Type B pancreatic cell (in vitro differentiated cells): ENCODE results near the genes FBXW10B and CENPV.

GRCh38 chr17:15255598-15256298 is 9.4 kb downstream of the PMP22 start:
- PRO-cap, result no peak

DNA sequence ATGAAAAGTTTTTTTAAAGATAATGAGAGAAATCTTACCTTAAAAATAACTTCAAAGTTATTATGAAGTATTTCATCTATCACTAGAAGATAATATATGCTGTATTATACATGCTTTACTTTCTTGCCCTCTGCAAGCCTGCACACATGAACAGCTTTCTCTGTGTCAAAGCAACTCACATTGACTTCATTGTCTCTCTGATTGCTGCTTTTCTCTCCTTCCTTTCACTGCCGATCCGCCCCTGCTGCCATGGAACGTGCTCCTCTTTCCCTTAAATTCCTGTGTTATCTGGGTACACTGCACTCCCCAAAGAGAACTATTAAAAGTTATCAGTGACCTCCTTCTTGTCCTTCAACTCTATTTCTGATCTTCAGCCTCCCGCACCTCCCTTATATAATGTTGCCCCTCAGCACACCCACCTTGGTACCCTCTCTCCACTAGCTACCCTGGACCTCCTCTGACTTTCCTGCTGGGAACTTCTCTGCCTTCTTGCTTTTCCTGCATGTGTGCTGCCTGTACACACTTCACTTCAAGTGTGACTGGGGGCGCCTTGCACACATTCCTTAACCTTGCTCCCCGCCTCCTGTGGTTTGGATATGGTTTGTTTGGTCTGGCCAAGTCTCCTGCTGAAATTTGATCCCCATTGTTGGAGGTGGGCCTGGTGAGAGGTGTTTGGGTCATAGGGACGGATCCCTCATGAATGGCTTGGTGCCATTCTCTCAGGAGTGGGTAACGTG is 26.6 kb upstream of the PMP22 start:
- PRO-cap, result no peak

- PRO-cap, result no peak
These were observed 57.7 kb downstream of the CDRT4 start for GRCh38 chr17:15409461-15410400.

- PRO-cap, result no peak
These were observed 10.2 kb downstream of the CDRT4 start for GRCh38 chr17:15456865-15458014.

- PRO-cap, result no peak
These were observed 20.2 kb upstream of the CDRT4 start for GRCh38 chr17:15487552-15488125.

DNA sequence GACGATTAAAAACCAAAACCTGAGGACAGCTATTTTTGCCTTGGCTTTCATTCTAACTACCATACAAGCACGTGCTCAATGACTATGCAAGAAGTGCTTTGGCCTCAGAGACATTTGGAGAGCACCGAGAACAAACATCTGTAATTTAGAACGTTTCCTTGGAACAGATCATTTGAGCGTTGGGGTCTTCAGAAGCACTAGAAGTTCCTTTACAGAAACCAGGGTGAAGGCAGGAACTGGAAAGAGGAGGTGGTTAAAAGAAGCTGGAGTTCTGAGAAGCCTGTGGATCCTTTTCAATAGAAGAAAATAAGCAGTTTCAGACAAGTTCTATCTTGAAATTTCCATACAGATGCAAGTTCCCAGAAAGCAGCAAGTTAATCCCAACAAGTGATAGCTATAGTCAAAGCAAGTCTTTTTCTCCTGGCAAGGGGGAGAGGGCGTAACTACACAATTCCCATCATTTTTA is 29.5 kb upstream of the CDRT4 start:
- PRO-cap, result no peak

DNA sequence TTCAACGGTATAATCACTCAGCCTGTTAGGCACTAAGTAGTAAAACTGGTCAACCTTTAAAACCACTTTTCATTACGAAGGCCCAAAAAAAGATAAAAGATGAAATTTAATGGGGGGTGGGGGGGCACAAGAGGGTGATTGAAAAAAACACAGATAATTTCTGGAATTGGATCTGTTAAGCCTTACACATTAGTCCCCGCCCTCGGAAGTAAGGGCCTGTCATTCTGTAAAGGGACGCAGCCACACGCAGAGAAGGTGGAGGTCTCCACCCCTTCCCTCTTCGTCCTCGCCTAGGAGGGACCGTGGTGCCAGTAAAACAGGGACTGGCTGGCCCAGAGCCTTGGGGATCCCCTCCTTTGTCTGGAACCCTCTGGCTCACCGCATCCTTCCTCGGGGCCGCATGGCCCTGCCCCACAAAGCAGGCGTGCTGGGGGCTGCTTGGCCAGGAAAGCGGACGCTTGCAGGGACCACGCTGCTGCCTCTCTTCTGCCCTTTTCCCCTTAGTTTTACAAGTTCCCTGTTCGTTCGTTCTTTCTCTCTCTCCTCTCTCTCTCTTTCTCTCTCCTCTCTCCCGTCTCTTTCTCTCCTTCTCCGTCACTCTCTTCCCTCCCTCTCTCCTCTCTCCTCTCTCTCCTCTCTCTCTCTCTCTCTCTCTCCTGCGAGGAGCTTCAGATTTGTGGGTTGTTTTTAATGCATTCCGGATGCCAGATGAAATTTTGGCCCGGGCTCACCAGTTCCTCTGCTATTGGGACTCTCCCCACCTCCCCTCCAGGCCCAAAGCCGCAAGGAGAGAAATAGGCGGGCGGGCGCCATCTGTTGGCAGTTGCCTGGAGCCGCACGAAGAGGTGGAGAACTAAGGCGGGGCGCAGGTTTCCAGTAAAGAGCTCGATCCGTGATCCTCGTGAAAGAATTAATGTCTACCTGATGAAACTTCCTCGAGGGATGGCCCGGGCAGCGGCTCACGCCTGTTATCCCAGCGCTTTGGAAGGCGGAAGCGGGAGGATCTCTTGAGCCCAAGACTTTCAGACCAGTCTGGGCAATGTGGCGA is 35.1 kb upstream of the CDRT4 start:
- PRO-cap, result no peak

DNA sequence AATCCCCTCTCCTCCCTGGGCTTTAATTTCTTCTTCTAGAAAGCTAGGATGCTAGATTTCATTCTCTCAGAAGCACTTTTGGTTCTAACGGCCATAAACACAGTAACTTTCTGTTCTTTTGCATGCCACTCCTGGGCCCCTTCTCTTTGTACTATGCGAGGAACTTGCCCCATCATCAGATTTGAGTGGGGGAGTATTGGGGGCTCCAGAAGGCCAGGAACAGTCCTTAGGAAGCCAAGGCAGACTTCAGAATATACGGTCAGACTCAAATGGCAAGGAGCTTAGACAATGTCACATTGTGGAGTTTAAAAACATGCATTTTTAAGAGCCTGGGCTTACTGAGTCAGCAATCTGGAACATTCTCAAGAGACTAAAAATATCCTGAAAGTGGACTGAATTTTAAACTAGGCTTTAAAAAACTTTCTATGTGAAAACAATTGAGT is 45.5 kb upstream of the CDRT4 start:
- PRO-cap, result no peak

- PRO-cap, result no peak
These were observed at the start of gene FBXW10B for GRCh38 chr17:15619460-15619802. Gene FBXW10B, minus strand, starts transcription at chr17:15619704.

DNA sequence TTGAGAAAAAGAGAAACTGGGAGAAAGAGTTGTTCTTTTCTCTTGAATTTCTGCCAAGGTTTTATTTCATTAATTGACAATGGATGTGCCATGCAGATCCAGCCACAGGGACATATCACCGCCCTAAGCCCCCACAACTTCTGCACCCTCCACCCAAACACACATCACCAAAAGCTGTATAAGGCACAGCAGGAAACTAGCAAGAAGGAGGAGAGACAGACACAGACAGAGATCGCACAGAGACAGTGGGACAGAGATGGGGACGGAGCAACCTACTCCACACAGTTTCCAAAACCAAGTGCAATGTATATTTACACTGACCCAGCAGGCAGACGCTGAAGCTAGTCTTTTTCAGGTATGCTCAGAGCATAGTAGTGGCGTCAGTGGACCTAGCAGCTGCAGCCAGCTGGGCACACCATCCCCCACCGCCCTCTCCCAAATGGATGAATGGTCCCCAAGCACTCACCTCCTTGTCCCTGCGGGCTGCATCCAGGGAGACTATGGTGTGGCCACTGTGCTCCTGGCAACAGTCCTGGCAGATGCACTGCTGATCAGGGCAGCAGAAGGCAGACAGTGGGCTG is 31.2 kb upstream of the FBXW10B start:
- PRO-cap, result no peak

GRCh38 chr17:15660899-15661281 is 23.2 kb downstream of the TRIM16 start:
- PRO-cap, result no peak

DNA sequence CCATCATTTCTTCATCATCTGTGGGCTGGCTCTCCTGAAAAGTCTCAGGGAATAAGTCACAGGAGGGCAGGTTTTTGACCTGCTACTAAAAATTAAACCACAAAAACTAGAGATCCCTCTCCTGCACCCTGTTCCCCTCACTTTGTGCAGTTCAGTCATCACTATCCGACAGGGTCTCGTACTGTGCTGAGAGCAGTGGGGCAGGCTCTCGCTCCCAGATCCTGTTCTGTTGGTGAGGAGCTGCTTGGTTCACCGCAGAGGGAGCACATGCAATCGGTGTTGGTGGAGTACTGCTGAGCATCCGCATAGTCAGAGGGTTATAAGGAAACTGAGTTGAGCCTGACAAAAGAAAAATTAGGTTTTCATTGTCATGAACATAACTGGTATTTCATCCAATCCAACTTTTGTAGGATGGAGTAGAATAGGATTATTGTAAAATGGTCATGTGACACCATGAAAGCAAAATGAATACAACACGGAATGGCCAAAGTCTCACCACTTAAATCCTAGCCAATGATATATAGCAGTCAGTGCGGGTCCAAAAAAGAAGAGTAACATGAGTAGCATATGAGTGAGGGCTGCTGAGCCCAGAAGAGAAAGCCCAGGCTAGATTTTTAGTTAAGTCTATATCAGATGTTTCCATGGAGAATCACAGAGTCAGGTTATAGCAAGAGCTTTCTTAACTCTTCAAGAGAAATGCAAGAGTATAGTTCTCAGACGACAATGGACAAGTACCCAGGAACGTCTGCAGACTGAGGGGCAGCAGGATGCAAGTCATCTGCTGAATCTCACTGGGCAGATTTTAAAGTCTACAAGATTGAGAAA is 32.7 kb downstream of the TTC19 start:
- PRO-cap, result no peak

DNA sequence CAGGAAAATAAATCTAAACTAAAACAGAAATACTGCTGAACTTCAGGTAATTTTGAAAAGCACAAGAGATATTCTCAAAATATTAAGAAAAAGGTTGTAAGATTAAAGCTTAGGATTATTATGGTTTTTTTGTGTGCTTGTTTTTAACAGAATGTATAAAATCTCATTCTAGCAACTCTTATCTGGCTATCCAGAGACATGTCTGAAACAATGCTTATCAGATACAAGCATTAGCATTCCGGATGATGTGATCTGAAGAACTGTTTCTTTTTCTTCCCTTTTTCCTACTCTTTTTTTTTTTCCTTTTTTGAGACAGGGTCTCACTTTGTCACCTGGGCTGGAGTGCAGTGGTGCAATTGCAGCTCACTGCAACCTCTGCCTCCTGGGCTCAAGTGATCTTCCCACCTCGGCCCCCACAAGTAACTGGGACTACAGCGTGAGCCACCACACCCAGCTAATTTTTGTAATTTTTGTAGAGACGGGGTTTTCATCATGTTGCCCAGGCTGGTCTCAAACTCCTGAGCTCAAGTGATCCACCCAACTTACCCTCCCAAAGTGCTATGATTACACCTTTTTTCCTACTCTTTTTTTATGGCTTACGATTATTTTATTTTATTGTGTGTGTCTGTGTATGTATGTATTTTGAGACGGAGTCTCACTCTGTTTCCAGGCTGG is 38.7 kb downstream of the TTC19 start:
- PRO-cap, result no peak

DNA sequence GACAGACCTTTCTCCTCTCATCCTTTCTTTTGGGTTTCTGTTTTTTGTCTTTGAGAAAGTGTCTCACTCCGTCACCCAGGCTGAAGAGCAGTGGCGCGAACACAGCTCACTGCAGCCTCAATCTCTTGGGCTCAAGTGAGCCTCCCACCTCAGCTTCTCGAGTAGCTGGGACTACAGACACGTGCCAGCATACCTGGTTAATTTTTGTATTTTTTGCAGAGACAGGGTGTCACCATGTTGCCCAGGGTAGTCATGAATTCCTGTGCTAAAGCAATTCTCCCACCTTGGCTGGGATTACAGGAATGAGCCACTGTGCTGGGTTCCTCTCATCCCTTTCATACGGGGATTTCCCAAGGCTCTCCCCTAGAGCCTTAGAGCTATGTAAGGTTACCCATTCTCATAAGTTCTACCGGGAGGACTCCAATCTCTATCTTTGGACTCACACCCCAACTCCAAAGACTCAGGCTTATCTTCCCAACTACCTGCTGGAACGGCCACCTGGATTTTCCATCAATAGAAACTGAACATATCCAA is 92.7 kb downstream of the NCOR1 start:
- PRO-cap, result no peak

DNA sequence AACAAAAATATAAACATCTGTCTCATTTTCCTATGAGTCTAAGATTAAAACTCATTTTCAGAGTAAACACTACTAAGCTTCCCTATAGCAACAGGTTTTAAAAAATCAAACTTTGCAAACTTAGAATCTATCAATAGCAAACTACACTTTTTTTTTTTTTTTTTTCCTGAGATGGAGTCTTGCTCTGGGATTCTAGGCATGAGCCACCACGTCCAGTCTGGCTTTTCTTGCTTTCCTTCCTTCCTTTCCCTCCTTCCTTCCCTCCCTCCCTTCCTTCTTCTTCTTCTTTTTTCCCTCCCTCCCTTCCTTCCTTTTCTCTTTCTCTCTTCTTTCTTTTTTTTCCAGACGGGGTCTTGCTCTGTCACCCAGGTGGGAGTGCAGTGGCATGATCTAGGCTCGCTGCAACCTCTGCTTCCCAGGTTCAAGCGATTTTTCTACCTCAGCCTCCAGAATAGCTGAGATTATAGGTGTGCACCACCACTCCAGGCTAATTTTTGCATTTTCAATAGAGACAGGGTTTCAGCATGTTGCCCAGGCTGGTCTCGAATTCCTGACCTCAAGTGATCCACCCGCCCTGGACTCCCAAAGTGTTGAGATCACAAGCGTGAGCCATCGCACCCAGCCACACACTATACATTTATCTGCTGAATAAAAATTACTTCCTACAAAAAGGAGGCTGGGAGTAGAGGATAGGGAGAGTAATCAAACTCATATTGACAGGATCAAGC is 82.5 kb downstream of the NCOR1 start:
- PRO-cap, result no peak

- PRO-cap, result no peak
These were observed 26.7 kb downstream of the PIGL start for GRCh38 chr17:16243785-16244131.

DNA sequence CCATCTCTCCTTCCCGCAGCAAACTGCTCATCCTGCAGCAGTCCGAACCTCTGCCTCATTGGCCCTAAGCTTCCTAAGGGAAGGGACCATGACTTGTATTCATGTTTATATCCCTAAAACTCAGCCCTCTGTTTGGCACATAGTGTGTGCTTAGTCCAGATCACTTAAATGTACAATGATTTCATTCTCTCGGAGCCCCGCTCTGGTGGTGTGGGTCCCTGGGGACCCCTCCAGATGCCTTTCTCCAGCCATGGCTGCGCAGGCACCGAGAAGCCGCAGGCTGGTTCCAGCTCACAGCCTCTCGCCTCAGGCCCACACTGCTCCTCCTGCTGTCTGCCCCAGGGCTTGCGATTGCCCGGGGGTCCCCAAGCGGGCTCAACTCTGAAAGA is 66.4 kb downstream of the CENPV start:
- PRO-cap, result no peak

DNA sequence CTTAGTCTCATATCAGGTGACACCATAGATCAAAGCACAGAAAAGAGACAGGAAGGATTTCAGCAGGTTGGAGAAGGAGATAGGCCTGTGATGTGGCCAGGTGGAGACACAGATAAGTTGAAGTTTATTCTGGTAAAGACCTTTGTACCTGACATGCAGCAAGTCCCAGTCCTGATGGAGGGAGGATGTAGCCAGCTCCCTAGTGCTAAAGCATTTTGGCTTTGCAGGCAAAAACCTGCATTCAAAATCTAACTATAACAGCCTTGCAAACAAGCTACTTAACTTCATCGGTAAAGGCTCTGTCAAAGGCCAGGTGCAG is 54.9 kb downstream of the CENPV start:
- PRO-cap, result no peak

DNA sequence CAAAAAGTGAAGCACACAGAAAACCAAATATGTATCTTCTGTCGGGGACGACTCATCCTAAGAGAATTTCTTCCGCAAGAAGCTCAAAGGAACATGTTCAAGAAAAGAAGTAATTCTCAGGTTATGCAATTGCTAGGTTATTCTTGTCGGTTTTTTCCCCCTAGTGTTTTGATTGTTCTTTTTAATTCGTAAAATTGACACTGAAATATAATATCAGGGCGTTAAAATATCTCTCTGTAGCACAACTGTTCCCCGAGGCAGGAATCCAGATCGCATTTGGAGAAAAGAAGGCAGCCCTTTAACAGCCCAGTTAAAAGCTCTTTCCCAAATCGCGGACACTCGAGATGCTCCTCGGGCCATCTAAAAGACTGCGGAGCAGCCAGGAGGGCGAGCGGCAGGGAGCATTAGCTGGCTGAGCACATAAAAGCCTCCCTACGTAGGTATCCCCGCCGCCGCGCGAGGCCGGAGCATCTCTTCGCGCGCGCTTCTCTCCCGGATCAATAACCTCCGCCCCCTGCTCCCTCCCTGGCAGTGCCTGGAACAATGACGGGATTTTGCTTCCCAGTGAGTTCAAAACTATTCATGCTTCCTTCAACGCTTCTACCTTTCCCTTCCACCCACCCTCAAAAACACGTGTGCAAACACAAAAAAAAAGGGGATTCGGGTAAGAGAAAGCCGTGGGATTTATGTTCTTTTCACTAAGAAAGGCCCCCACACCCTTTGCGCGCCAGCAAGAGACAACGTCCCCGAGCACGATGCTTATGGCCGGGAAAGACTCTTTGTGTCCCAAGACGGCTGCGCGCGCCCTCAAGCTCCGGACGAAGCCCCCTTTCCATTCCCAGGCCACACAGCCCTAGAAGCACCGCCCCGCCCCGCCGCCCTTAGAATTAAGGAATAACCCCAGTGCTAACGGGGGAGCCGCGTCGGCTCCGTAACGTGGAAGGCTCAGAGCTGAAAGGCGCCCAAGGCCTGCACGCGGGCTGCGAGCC is 1.0 kb downstream of the CENPV start:
- PRO-cap, result no peak

DNA sequence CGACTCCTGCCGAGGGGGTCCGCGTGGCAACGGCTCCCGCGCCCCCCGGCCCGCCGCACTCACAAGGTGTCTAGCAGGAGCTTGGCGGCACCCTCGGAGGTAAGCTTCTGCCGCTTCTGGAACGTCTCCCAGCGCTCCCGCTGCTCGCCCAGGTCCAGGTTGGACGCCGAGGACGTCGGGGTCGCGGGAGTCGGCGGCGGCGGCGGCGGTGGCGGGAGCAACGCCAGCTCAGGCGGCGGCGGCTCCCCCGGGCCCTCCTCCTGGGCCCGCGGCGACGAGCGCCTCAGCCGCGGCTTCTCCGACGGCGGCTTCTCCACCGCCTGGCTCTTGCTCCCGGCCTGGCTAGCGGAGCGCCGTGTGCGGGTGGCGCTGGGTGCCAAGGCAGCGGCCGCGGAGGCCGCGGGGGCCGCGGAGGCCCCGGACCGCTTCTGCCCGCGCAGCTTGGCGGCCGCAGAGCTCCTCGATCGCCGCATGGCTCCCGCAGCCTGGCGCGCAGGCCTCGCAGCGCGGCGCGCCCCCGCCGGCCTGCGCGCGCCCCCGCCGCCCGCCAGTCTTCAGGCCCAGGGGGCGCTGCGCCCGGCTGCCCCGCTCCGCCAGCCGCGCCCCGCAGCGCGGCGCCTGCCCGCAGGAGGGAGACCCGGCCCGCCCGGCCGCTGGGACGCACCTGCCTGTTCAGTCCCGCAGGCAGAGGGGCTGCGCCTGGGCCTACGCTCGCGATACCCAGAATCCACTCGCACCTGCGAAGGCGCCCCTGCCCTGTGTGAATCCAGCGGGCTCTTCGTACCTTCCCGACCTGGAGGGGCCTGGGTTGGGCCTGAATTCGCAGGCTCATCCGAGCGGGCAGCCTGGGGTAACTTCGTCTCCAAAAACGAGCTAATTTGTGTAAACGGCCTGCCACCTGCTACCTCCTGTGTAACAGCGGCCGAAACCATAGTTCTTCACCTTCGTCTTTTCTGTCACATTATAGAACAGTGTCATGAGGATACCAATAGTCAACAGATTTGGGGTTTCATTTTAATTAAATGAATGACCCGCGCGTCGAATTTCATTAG is at the start of gene CENPV:
Gene CENPV, minus strand, starts transcription at position 506 of the 1,052 bp plus-strand sequence.
- PRO-cap, result bidirectional peak, plus-strand start at position 186 of the sequence, minus-strand start at position 57 of the sequence; bidirectional peak, plus-strand start at position 634 of the sequence, minus-strand start at position 487 of the sequence